ENCODE results near the genes LITAFD, EMP2, NUBP1 and TVP23A.

- RRBS = 79% methylated on average over 2 of the region's 10 CpGs
These were observed at the start of gene LITAFD for GRCh38 chr16:8882134-8882605. Gene LITAFD (plus strand): TSS chr16:8882351.

DNA sequence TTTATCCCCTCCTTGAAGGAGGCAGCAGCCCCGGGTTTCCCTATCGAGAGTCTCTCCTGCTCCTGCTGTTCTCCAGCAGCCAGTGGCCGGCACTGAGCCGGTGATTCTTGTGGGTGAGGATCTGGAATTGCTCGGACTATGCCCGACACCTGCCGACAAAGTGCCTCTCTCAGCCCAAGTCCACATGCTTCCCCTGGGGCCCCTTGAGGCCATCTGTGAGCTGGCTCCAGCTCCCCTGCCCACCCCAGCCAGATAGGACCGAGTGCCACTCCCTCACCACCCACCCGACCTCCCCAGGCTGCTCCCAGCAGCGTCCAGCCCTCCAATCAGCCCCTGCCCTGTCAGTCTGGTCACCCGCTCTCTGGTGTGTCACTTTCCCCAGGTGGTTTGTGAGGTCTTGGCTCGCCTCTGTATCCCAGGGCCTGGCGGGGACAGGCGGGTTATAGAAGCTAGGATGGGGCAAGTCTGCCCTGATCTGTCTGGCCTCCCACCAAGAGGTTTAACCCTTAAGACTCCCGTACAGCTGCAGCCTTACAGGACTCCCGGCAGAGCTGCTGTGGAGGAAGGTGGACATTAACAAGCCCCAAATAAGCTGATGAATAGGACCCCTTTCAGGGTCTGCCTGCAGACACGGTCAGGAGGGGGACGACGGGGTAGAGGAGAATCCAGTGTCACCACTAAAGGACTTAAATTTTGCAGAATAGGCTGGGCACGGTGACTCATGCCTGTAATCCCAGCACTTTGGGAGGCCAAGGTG is 4.1 kb downstream of the LITAFD start:
- RRBS = 39% methylated on average over 5 of the region's 20 CpGs

GRCh38 chr16:8908729-8909337 is 26.7 kb downstream of the LITAFD start:
- RRBS = 93% methylated on average over 1 of the region's 8 CpGs

DNA sequence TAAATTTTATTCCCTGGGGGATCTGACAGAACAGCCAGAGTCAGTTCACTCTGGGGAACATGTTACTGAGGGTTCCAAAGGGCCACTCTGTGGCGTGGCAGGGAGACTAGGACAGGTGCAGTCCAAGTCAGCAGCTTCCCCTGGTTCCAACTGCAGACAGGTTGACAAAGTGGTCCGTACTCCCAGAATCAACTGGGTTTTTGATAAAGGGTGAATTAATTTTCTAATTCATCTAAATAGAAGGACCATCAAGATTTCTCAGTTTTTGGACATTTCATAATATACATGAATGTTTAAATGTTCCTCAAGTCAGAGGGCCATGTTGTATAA is 40.3 kb downstream of the LITAFD start:
- RRBS = no CpG with 5 or more reads among the region's 2 CpGs

DNA sequence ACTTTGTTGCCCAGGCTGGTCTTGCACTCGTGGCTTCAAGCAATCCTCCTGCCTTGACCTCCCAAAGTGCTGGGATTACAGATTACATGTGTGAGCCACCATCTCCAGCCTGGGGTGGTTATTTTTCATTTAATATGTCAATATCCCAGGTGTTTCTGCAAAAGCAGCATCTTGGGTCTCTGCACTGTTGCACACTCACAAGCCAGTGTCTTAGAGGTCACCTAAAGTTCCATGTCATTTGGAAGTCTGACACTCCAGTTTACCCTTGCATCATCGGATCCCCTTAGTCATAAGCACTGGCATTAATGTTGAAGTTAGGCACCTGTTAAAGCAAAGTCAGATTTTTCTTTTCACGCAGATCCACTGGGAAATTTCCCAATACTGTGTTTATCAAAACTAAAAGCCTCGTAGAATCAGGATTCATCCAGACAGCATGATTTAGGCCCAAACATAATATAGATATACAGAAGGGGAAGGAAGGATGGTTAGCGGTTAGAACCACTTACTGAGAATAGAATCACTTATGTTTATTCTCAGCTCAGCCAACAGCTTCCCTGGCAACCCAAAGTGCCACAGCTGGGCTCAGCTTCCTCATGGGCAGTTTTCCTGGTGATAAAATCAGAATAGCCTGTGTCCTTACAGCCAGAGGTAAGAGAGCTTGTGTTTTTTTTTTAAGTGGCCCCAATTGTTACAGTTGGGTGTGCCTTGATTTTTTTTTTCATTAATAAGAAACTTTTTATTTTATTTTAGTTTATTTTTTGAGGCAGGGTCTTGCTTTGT is 30.1 kb upstream of the HAPSTR1 start:
- RRBS = no CpG with 5 or more reads among the region's 5 CpGs

- RRBS = no CpG with 5 or more reads among the region's 8 CpGs
These were observed 9.7 kb downstream of the HAPSTR1 start for GRCh38 chr16:9100657-9101952.

GRCh38 chr16:9106725-9107533 is 15.5 kb downstream of the HAPSTR1 start:
- RRBS = no CpG with 5 or more reads among the region's 8 CpGs

- RRBS = no CpG with 5 or more reads among the region's 5 CpGs
These were observed 273.1 kb downstream of the HAPSTR1 start for GRCh38 chr16:9364510-9365022.

- RRBS = no CpG with 5 or more reads among the region's 5 CpGs
These were observed 519.2 kb downstream of the HAPSTR1 start for GRCh38 chr16:9610671-9611049.

- RRBS = 8% methylated on average over 8 of the region's 31 CpGs
These were observed 143.0 kb downstream of the GRIN2A start for GRCh38 chr16:10038968-10039903.

- RRBS = no CpG with 5 or more reads among the region's 8 CpGs
These were observed 101.8 kb downstream of the GRIN2A start for GRCh38 chr16:10080409-10080781.

- RRBS = no CpG with 5 or more reads among the region's 34 CpGs
These were observed 1.6 kb downstream of the GRIN2A start for GRCh38 chr16:10180539-10181136.

DNA sequence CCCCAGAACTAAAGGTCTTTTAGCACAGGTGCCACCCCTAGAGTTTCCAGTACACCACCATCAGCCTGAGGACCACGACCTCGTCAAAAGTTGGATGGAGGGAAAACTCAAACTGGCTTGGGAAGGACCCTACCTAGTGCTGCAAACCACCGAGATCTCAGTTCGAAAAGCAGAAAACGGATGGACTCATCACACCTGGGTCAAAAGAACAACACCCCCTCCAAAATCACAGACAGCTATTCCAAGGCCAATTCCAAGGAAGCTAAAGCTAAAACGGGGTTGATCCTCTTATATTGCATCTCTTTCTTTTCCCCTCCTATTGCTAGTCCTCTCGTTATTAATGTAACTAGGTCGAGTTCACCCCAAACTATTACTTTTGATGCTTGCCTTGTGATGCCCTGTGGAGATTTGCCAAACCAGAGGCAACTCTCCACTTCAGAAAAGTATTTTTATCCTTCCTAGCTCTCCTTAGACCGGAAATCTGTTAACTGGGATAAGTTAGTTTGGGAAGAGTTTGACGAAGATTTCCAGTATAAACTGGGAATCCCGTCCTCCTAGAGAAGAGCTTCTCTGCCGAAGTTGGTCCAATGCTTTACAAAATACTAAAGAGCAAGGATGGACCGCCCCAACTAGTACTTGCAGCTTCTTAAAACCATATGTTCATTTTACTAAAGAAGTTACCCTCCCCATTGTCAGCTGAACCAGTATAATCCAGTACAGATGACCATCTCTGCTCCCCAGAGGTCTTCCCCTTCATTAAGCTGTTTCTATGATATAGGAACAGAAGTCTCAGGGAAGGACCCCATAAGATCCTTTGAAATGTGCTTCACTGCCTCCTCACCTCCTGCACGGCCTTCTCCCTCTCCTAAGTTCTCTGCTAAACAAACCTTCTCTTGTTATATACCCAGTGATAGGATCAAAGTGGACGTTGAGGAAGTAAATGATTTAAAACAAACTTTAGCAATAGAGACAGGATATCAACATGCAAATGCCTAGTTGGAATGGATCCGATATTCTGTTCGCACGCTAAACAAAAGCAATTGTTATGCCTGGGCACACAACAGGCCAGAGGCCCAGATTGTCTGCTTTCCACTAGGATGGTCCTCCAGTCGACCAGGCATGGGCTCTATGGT is 87.9 kb downstream of the EMP2 start:
- RRBS = no CpG with 5 or more reads among the region's 19 CpGs

- RRBS = no CpG with 5 or more reads among the region's 30 CpGs
These were observed 48.1 kb downstream of the EMP2 start for GRCh38 chr16:10531958-10533063.

DNA sequence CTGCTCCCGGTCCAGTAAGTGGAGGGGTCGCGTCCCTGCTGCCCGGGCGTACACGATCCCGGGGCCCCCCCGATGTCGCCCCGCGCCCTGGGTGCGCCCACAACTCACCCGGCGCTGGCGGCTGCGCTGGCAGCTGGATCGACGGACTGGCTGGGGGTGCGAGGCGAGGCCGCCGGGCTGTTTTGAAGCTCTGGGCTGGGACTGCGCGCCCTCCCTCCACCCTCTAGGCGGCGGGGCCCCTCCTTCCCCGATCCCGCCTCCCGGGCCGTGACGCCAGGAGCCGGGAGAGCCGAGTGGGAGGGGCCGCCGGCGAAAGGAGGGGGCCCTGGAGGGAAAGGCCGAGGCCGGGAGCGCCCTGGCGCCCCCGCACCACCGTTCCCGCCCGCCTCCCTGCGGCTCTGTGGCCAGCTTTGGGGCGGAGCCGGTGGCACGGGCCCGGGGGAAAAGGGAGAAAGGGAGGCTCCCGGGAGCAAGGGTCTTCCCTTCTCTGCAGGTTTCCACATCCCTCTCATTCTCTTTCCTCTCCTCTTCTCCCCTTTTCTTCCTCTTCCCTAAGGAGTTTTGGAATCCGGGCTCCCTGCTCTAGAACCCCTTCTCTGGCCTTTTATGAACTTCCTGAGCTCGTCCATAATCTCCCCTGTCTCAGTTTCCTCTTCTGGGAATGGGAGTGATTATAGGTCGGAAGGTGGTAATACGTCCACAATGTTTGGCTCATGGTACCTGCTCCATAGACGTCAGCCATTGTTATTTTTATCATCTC is at the start of gene EMP2:
Gene EMP2 (minus strand): TSS at position 158 of the 760 bp plus-strand sequence.
- RRBS = 1% methylated on average over 34 of the region's 55 CpGs

DNA sequence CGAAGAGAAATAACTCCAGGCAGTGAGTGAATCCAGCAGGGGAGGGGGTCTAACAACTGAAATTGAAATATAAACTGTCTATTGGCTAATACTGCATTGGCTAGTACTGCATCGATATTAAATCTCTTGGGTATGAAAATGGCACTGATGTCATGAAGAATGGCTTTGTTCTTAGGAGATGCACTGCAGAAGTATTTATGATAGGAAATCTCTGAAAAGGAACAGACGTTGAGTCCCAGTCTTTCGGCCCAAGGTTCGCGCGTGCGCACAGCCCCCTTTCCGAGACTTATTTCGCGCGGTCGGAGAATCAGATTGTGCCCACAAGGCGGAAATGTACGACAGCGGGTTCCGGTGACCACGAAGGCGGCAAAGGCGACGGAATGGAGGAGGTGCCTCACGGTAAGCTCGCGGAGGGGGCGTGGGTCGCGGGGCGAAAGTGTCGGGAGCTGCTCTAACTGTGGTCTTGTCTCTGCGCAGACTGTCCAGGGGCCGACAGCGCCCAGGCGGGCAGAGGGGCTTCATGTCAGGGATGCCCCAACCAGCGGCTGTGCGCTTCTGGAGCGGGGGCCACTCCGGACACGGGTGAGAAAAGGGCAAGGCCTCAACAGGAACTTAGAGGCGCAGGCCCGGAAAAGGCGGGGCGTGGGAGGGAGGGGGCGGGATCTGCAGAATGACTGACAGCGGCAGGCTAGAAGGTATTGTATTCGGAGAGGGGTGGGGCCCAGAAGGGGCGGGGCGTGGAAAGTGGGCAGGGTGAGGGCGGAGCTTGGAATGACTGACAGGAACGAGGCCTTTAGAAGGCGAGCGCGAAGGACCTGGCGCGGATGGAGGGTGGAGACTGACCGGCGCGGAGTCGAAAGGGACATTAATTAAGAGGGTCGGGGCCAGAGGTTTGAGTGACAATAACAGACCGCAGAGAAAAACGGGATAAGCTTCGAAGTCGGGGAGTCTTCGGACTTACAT is at the start of gene NUBP1:
Gene NUBP1 (plus strand): TSS at position 359 of the 963 bp plus-strand sequence.
- RRBS = 2% methylated on average over 4 of the region's 64 CpGs

GRCh38 chr16:10818394-10819149 is at the start of gene TVP23A:
Gene TVP23A (minus strand): TSS chr16:10818794.
- RRBS = 8% methylated on average over 9 of the region's 55 CpGs

DNA sequence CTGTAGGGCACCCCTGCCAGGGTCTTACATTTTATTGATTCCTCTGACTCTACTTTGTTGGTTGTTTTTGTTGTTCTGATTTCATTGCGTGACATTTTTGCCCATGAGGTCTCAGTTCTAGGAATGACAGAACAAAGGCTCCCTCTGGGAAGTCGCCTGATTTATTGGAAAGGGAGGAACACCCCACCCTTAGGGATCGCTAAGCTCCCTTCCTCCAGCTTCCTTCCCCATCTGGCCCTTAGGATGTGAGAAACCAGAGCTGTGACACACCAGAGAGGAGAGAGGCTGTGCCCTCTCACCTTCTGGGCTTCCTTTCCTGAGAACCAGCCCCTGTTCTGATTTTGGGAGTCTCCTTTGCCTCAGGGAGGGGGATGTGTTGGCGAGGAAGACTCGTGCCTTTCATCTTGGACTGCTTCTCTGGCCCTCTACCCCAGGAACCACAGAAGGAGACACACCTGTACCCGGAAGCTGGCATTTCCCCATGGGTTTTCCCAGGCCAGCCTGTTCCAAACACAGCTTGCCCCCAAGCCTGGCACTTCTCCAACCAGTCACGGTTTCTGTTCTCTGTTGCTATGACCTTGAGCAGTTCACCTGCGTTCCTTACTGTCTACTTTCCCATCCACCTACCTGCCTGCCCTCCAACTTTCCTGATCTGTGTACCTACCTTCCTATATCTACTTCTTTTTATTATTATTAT is 5.5 kb upstream of the CIITA start:
- RRBS = no CpG with 5 or more reads among the region's 8 CpGs

GRCh38 chr16:10879138-10879729 is 2.2 kb downstream of the CIITA start:
- RRBS = 4% methylated on average over 17 of the region's 33 CpGs

DNA sequence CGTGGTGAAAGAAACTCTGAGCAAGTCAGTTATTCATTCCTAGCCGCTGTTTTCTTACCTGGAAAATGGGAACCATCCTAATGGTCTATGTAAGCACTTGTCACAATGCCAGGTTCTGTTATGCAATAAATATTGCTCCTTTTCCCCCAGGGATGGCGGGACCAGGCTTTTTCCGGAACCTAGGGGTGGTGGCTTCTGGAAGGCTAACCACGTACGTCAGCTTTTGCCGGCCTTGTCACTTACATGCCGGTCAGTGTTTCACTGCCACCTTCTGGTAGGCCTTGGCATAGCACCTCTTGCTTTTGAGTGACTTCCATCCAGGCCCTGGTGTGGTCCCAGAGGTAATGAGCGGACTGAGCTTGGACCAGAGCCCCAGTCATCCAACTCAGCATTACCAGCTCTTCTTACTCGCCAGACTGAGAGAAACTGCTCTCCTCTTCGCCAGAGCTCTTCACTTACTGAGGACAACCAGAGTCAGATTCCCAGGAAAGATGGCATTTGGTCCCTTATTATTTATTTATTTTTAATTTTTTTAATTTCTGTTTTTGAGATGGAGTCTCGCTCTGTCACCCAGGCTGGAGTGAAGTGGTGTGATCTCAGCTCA is 23.5 kb downstream of the DEXI start:
- RRBS = 0% methylated on average over 4 of the region's 12 CpGs